Occipital lobe (tissue), 2 donors: ENCODE measurements around a stretch of chr14.

- RAMPAGE, long total RNA: no peak
Measured at GRCh38 chr14:98483565-98483785, 788.5 kb downstream of the BCL11B start.

DNA sequence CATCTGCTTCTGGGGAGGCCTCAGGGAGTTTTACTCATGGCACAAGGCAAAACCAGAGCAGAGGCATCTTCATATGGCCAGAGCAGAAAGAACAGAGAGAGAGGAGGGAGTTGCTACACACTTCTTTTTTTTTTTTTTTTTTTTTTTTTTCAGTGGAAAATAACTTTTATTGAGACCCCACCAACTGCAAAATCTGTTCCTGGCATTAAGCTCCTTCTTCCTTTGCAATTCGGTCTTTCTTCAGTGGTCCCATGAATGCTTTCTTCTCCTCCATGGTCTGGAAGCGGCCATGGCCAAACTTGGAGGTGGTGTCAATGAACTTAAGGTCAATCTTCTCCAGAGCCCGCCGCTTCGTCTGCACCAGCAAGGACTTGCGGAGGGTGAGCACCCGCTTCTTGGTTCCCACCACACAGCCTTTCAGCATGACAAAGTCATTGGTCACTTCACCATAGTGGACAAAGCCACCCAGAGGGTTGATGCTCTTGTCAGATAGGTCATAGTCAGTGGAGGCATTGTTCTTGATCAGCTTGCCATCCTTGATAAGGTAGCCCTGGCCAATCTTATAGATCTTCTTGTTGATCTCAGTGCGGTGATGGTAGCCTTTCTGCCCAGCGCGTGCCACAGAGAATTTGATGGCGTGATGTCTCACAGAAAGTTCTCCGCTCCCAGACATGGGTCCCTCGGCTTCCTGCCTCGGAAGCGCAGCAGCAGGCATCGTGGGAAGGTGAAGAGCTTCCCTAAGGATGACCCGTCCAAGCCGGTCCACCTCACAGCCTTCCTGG is 299.1 kb downstream of the BCL11B start:
- RAMPAGE, long total RNA: no peak

GRCh38 chr14:99245087-99245759 is 26.8 kb downstream of the BCL11B start:
- RAMPAGE, long total RNA: no peak

DNA sequence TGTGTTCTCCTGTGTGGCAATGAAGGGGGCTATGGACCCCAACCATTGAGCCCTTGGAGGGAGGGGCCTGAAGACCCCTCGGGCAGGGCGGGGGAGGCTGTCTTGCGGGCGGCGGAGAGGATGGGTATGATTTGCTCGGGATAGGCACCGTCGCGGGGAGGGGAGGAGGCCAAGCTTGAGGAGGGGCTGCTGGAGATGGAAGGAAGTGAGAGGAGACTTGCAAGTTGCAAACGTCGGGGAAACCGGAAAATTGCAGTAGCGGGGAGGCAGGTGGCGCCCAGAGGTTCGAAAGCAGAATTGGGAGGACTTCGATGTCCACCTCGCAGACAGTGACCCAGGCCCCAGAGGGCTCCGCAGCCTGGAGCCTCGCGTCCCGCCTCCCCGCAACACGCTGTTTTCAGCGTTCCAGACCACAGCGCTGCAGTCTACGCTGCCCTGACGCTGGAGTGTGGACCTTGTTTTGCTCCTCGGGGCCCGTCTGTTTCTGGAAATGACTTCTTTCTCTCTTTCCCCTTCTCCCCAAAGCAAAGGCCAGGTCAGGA is 25.3 kb downstream of the BCL11B start:
- RAMPAGE, long total RNA: no peak

GRCh38 chr14:99248742-99249211 is 23.2 kb downstream of the BCL11B start:
- RAMPAGE, long total RNA: no peak

- RAMPAGE, long total RNA: no peak
Measured at GRCh38 chr14:99255423-99255846, 16.6 kb downstream of the BCL11B start.

DNA sequence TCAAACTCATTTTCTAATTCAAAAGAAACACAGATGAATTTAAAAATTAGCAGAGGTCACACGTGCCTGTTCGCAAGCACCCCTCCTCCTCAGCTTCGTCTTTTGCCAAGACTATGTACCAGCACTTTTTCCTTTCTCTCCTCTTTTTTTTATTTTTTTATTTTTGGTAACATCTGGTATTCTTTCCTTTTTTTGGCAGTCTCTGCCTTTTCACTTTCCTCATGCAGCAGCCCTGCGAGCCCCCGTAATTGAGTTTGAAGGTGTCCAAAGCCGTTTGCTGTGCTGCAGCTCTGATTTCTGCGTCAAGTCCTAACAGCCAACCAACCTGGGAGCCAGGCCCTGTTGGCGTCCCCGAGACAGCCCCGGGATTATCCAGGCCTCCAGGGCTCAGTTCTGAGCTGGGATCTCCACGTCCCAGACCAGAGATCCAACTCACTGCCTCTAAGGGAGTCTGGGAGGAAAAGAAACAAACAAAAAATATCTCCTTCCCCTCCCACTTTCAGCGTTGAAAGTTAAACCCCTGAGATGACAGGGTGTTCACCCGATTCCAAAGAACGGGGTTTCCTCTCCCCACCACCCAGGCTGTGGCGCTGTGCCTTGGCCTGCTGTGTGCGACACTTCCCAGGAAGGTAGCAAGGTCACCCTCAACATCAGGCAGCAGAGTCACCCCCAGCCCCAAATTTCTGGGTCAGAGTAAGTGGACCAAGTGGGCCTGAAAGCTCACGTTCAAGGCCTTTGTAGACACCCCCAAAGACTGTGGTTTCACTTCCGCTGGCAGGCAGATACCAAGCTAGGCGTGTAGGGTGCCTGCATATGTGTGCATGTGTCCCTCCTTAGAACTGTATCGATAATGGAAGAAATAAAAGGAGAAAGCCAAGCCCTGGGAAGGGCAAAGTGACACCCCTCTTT is 11.2 kb downstream of the BCL11B start:
- RAMPAGE, long total RNA: no peak

DNA sequence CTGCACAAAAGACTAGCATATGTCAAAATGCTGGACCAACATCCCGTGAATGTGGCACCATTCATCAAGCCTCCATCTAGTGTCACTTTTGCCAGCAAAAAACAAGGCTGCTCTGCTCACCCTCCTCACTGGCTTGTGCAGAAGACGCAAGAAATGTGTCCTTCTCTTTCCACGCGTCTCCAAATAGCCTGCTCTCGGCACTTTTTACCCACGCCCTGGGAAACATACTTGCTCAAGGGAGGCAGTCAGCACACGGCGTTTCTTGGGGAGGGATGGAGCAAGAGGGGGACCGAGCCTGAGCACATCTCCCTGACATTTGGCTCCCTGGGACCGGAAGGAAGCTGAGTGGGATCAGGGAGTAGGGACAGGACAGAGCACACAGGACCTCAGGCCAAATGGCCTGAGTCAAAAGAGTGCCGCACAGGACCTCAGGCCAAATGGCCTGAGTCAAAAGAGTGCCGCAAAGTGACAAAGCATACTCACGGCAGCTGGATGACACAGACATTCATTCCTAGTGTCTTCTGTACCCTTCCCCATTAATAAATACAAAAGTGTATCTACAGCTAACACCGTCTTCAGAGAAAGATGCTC is 7.2 kb downstream of the BCL11B start:
- RAMPAGE, long total RNA: no peak

DNA sequence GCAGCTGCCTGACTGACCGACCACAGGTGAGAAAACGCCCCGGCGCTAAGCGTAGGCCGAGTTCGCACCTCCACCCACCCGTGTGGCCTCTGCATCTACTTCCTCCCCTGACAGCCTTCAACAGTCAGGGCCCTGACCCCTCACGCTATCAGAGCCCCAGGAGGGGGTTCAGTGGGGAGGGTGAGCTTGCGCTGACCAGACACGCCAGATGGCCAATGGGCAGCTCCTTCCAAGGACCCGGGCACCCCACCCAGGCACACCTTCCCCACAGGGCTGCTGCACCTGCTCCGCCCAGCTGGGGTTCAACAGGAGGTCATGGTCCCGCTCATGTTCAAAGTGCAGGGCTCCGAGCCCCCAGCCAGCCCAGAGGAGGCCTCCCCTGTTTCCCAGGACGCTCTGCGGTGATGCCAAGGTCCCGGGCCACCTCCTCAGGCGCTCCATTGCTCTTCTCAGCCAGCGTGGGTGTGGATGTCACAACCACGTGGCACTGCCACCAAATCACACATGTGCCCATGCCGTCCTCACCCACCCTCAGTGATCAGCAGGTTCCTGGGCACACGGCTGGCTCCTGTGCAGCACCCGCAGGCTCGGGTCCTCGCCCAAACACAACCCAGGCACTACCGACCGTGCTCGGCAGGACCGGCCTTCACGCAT is 48.8 kb upstream of the BCL11B start:
- RAMPAGE, long total RNA: no peak

GRCh38 chr14:99413118-99413466 is 67.6 kb downstream of the SETD3 start:
- RAMPAGE, long total RNA: no peak

DNA sequence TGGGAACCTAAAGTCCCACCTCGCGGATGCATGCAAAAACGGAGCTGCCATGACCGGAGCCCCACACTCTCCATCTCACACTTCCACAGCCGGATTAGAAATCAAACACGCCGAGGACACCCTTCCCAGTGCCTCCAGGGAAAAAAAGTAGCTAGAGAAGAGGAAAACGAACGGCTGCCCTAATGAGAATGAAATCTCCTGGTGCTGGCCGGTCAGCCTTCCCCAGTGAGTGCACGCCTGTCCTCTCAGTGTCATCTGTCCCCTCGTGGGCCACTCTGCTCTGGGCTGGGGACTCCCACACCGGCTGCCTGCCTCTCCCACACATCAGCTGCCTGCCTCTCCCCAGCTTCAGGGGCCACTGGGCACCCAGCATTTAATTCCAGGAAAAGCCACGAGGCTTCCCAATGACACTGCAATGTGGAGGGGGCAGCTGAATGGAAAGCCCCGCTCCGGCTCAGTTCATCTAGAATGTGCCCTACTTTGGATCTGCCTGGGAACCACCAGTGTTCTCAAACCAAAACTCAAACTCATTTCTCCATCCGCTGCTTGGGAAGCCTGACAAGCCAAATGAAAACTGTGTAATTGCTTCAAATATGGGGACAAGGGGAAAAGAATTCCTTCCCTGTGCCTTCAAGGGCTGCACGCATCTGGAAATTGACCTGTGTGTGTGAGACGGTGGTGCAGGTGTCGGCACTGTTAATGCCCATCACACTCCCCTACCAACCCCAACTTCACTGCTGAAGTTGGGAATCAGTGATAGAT is 58.9 kb downstream of the CCDC85C start:
- RAMPAGE, long total RNA: no peak

DNA sequence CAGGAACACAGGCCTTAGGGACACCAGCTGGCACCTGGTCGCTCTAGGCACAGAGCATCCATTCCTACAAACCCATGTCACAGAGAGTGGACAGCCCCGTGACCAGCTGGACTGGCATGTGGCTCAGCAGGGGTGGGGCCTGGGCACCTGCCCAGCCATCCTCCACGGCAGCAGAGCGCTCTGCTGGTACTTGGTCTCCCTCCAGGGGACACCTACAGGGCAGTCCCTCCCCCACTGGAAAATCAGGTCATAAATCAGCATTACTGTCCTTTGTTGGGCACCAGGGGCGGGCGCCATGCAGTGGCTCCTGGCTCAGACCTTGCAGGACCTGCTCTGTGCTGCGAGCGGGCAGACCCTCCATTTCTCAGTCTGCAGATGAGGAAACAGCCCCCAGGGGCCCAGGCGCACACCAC is 42.7 kb downstream of the CCDC85C start:
- RAMPAGE, long total RNA: no peak

- RAMPAGE, long total RNA: no peak
Measured at GRCh38 chr14:99604718-99605229, 767 bp upstream of the CCDC85C start.

- RAMPAGE, long total RNA: no peak
Measured at GRCh38 chr14:99733652-99734379, 49.7 kb downstream of the CYP46A1 start.

- RAMPAGE, long total RNA: no peak
Measured at GRCh38 chr14:99973206-99973405, 92.1 kb upstream of the EVL start.

DNA sequence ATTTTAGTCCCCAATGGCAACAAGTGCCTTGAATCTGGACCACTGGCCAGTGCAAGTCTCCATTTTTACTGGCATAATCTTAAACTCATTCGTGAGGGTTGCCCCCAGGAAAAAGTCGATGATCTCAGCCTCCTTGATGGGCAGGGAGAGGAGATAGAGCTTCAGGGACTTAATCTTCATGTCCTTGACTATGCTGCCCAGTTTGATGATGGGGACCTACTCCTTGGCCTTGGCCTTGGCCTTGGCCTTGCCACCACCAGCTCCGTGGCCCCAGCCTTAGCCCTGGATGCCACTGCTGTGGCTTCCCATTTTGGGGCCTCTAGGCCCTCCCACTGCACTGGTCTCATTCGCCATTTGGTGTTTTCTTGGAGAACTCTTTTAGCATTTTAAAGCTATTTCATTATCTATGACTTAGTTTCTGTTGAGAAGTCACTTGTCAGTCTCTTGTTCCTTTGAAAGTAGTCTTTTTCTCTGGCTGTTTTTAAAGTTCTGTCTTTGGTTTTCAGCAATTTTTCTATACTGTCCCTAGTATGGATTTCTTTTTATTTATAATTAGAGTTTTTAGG is 90.3 kb upstream of the EVL start:
- RAMPAGE, long total RNA: no peak

- RAMPAGE, long total RNA: no peak
Measured at GRCh38 chr14:100018493-100018940, 46.7 kb upstream of the EVL start.

DNA sequence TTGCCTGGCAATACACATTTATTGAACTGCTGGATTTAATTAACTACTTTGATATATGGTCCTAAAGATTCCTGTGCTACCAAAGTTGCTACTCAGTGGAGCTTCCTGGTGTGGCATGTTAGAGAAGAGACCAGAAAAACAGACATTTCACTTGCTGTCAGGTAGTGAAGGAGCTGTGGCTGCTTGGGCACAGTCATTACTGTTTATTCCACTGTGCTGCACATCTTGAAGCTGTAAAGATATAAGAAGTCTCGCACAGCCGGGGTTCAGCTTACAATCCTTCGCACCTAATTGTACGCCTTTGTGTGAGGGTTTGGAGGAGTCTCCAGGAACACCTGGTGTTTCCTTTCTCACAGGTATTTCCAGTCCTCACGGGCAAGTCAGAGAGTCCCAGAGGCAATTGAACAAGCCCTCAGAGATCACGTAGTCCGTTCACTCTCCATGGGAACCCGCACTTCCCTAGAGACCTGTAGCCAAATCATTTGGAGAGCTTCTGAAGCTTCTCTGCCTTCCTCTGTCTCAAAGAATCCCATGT is 4.0 kb downstream of the EVL start:
- RAMPAGE, long total RNA: no peak

DNA sequence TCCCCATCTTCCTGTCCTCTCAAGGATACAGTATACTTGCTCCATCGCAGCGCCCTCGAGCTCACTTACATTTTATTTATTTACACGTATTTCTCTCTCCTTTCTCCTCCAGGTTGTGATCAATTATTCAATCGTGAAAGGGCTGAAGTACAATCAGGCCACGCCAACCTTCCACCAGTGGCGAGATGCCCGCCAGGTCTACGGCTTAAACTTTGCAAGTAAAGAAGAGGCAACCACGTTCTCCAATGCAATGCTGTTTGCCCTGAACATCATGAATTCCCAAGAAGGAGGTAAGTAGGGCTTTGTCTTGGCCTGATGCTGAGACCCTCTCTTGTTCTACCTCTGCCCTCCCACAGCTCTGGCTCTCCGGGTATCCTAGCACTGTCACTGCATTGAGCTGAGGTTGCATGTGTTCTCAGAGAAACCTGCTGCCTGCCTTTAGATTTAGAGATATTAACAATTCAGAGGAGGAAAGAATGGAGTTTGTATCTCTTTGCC is 32.2 kb downstream of the EVL start:
- RAMPAGE, long total RNA: no peak

GRCh38 chr14:100132513-100133159 is 26.8 kb downstream of the DEGS2 start:
- RAMPAGE, long total RNA: no peak